Left cardiac atrium (tissue), 1 donor: Measurements from ENCODE around the genes NRCAM and DOCK4.

DNA sequence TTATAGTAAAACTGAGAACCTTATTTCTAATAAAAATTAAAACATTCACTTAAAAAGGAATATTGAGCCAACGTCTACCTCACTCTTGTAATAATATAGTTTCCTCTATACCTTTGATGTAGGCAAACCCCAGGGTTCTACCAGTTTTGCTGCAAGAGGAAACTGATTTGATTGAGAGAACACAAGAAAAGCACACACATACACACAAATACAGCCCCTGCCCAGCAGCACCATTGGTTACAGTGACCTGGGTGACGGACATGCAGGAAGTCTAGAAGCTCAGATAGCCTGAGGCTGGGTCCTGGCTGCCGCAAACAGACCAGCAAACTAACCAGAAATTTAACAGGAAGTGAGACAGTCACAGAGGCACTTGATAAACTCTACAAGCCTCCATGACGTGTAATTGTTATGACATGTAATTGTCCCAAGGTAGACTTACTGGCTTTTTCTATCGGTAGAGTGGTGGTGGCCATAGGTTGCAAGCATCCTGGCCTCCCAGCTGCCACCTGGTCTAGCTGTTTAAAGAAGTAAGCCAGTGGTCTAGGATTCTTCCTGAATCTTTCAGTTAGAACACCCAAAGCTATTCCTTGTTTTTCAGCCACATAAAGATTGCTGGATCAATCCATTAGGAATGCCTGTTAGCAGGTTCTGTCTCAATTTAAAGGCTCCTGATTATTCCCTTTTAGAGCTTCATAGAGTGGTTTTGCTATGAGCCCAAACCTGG is 58.9 kb downstream of the PRKAR2B start:
- PRO-cap, result no peak

GRCh38 chr7:107452184-107452960 is 17.5 kb upstream of the GPR22 start:
- PRO-cap, result no peak

DNA sequence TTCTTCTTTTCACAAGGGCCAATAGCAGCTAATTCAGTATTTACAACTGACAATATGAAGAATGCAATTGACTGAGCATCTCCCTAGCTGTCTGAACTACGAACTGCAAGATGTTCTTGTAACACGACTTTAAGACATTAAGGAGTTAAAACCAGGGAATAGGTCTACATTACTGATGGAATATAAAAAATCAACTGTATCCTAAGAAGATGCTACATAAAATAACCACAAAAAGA is 1.4 kb downstream of the GPR22 start:
- PRO-cap, result no peak

DNA sequence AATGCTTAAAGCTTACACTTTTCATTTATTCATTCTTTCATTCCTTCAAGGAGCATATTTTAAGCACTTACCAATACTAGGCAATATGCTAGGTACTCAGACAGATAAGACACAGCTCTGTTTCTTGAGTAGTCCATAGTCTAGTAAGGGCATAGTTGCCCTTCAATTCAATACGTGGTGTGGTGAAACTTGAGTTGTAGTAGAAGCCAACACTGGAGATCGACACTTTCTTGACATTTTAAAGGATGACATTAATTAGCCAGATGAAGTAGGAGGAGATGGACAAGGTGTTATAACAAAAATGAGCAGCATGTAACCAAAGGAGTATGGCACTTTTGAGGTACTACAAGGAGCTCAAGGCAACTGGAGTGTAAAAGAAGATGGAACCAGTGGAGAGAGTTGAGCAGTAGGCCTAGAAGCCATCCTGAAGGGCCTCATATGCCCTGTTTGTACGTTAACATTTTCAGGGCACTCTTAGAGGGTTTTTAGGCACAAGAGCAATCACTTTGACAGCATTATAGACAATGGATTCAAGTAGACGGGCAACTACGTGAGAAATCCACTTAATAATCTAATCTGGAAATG is 28.9 kb downstream of the BCAP29 start:
- PRO-cap, result no peak

GRCh38 chr7:107758171-107758990 is 14.4 kb downstream of the CBLL1 start:
- PRO-cap, result no peak

DNA sequence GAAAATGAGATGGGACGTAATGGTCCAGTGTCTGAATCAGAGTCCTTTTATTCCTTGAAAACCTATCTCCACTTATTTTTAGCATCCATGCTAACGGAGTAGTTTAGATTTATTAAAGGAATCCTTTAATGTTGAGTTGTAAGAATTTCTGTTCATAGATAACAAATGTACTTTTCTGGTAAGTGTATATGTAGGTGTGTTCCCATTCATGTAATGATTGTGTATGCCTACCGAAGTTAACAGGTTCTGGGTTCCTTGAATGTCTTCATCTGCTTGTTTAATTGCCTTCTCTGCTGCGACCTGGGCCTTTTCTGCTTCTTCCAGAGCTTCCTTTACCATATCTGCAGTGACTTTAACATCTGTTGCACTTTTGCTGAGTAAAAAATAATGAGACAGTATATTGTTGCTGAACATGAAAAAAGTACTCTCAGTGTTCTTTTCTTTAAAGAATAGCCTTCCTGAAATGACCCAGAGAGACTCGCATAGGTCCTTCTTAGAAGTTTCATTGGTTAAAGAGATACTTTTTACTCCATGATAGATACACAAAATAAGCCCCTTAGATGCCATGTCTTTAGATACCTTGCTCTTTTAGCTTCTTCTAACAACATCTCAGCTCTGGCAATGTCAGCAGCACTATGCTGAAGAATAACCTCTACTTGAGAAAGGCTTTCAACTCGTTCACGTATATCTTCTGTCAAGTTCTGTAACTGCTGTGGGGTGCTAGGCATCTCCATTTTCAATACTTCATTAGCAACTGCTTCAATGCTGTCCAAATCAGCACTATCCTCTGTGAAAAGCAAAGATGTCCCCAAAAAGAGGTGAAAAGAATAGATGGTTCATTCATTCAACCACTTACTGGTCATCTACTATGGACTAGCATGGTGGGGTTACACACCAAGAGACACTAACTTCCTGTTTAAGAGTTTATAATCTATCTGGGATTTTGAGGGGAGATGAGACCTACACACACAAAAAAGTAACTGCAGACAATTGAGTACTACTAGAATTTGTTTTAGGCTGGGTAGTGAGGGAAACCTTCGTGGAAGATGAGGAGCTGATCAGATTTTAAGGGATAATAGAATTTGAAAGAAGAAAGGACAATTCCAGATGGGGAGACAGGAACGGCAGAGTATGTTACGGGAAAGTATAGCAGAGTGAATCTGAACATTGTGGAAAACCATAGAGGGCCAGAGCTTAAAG is 38.2 kb downstream of the DLD start:
- PRO-cap, result no peak

GRCh38 chr7:107939696-107940458 is 48.9 kb downstream of the DLD start:
- PRO-cap, result no peak

DNA sequence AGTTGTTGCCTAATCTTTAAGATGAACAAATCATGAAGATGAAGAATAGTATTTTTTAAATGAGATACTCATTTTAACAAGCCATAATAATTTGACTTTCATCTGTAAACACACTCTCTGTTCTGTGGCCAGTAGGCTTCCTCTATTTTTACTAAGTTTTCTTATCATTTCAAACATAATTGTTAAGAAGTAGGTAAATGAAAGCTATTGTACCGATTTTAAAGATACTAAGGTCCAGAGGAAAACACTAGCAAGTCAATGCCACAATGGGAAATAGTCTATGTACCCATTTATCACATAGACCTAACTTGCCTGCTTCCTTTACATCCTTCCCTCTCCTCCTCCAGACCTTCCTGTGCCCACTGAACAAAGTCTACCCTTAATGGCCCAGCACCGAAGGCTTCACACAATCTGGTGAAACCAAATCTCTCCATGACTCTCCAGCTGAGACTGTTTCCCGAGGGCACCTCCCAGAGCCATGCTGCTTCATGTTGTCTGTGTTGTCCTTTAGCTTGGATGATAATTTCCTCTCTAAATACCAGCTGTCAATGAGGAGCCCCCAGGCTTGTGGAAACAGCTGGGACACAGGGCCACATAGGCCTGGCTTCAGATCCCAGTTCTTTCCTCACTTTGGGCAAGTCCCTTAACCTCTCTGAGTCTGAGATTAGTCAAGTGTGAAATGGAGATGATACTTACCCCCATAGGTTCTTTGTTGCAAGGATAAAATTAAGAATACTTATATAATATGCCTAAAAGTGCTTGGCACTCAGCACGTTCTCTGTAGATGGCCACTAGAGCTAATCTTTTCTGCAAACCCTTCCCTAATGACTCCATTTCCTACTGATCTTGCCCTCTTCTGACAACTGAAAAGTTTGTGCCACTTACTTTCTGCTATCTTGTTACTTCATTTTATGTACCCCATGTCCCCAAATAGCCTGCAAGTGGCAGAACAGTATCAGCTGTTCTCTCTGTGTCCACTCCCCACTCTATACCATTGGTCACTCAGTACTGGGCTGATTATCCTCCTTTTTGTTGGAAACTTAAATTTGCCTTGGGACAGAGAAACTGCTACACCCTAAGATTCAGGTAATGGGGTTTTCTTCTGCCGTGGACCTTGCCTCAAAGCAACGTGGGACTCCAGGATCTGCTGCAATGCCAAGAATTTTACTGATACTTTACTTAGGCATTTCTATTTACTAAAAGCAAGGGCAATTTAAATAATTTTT is 54.5 kb downstream of the DLD start:
- PRO-cap, result no peak

DNA sequence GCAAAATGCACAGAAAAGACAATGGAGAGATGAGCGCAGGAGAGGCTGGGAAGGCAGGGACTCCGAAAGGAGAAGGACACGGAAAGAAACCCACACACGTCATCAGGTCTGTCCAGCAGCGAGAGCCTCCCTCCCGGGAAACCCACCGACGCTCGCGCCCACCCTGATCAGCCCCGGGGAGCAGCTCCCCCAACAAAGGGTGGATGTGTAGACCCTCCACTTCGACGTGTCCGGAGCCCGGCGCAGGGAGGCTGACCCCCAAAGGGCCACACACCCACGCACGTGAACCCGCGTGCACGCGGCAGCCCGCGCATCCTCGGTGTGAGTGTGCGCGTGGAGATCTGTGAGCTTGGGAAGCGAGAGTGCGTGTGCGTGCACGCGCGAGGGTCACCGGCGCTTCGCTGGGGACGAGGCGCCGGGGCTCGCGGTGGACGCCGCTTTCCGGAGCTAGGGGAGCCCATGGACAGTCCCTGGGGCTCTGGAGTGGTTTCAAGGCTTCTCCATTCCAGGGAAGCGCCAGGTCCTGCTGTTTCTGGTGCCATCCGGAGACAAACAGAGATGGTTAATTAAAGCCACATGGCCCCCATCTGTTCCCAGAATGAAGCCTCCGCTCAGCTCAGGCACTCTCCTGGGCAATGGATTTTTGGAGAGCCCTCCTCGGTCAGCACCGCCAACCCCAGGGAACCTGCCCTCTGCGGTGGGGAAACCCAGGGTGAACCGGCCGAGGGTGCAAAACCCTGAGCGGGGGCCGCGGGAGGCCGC is 927 bp downstream of the LAMB1 start:
- PRO-cap, result no peak

DNA sequence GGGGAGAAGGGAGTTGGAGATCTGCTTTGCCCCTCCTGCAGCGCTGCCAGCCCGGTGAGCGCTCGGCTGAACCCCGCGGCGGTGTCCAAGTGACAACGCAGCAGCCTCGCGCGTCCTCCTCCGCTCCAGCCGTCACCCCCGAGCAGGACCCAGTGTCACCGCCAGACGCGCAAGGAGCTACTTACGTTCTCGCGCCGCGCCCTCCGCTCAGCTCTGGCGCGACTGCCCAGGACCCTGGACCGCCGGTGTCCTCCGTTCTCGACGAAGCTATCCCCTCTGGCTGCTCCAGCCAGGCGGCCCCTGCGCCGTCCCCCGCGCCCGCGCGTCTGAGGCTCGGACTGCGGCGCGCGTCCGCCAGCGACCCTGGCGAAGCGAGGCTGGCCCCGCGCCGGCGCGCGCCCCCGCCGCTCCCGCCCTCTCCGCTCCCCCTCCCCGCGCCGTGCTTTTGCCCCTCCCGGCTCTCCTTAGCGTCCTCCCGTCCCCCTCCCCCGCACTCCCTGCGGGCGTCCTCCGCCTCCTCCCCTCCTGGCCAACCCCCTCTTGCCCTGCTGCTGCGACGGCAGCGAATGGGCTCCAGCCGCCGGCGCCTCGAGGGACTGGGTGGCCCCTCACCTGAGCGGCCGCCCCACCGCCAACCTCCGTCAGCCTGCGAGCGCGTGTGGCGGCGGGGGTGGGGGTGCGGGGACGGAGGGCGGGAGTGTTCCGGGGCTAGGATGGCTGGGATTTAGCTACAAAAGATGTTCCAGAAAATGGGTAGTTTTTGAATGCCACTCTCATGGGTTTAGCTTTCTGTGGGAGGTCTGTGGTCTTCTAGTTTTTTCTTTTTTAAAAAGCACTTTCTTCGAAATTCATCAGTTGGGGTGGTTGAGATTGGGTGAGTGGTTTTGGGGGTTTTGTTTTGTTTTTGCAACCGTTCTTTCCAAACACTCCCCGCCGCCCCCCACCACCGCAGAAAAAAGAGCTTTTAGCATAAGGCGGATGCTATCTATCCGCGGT is at the start of gene NRCAM:
TSS of gene NRCAM (minus strand) at position 379 of the 996 bp plus-strand sequence.
- PRO-cap, result no peak

- PRO-cap, result no peak
These were observed 14.4 kb upstream of the NRCAM start for GRCh38 chr7:108470486-108471215.

DNA sequence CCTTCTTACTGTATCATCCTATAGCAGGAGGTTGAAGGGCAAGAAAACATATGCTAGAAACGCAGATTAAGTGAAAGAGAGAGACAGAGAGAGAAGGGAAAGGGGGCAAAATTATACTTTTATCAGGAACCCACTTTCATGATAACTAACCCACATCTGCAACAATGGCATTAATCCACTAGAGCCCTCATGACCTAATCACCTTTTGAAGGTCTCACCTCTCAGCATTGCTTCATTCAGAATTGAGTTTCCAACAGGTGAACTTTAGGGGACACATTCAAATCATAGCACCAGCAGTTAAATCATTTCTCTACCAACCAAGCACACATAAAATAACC is 1078.2 kb downstream of the DNAJB9 start:
- PRO-cap, result no peak

DNA sequence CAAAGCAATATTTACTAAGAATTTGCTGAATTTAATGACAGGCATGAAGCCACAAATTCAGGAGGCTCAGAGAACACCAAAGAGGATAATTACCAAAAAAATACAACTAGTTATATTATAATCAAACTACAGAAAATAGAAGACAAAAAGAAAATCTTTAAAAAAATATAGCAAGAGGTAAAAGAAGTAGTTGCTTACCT is 1127.7 kb downstream of the DNAJB9 start:
- PRO-cap, result no peak

DNA sequence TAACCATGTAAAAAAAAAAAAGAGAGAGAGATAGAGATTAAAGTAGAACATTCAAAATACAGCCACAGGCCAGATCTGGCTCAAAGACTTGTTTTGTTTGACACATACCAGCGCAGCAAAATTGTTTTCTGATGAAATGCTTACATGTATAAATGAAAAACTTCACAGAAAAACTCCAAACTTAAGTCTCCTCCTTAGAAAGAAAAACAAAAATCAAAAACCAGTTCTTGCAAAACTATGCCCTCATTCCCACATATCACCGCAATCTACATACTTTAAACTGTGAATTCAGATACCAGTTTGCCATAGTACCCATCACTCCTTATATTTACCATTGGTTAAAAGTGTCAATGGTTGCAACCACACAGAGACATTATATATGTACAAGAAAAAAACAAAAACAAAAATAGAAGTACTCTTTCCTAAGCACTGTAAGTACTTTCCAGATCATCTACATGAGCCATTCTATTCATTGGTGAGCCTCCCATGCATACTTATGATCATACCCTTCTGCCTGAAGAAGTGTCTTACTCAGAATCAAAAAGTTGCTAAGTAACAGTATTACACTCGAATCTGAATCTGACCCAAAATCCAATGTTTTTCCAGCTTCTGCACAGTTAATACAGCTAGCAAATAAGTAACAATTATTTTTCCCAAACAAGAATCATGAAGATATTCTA is 124.0 kb downstream of the LRRN3 start:
- PRO-cap, result no peak

GRCh38 chr7:111560717-111561330 is 1.5 kb downstream of the IMMP2L start:
- PRO-cap, result no peak

DNA sequence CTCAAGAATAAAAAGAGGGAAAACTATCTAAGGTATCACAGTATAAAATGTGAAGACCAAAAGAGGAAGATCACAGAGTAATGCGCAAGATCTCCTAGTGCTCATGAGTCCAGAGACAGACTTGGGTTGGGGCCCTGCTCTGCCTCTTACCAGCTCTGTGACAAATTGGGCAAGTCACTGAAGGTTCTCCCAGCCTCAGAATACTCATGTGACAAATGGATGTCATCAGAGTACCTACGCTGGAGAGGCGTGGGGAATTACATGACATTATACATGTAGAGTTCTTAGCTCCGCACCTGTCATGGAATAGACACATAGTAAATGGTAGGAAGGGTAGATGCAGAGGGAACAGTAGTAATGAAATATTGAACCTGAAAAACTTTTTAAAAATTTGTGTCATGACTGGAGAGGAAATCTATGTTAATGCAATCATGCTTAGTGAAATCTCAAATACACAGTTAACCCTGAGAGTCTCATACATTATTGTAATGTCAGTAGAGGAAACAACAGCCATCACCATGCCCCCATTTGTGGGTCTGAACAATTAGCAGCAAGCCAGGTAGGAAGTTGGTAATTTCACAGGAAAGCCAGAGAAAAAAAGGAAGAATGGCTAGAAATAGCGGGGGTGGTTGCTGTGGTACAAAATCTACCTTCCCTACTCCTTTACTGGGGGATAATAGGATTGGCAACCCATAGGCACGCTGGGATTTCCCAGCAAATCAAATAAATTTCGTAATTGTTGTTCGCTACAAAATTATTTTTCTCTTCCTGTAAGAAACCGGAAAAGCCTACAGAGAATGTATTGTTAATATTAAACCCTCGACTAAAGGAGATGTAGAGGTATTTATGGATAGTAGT is 124.2 kb downstream of the DOCK4 start:
- PRO-cap, result no peak

- PRO-cap, result no peak
These were observed 13.9 kb downstream of the DOCK4 start for GRCh38 chr7:112192155-112192785.

GRCh38 chr7:112203972-112204536 is 2.1 kb downstream of the DOCK4 start:
- PRO-cap, result no peak

DNA sequence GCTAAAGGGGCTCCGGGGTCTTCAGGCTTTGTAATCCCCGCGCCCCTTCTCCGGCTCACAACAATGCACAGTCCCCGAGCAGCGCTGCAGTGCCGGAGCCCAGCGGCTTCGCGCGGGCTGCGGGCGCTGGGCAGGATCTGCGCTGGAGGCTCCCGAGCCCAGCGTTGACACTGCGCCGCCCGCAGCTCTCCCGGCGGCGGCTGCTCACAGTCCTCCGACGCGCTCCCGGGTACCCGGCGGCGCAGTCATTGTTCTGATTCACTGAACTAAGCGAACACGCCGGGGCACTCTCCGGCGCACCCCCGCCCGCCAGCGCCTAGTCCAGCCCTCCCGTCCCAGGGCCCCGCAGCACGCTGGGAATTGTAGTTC is at the start of gene DOCK4:
TSS of gene DOCK4 (minus strand) at position 260 of the 369 bp plus-strand sequence.
- PRO-cap, result unidirectional peak, minus-strand start at position 139 of the sequence; bidirectional peak, plus-strand start outside the sequence, minus-strand start at position 250 of the sequence

GRCh38 chr7:112788648-112789611 is 1.3 kb downstream of the TMEM168 start:
- PRO-cap, result no peak